Camera-type eye (tissue), 1 donor: ENCODE measurements around a stretch of chr6.

DNA sequence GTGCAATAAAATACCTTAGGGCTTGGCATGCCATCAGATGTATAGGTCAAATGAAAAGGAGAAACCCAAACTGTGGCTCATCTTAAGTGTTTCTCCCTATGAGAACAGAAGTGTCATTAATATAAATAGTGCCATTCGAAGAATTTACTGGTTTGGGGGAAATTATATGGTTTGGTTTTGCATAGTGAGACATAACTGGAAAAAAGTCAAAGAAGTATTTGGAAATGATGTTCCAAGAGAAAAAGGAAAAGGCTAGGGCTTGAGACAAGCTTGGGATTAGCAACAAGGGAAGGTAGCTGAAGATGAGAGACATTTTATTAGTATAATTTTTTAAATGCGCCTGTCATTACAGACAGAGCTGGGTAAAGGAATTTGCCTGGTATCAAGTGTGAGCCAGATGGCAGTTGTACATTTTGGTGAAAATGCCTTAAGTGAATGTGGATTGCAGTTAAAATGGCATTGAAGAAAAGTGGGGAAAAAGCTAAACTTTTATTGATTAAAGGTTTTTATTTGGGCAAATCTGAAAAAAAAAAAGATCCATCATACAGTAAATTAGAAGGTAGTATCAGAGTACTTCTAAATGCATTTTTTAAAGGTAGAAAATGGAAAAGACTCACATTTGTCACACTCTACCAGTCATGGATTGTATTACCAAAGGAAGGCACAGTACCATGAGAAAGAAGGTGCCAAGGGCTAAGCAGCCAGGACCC is 150.6 kb upstream of the SAMD5 start:
- RAMPAGE, long total RNA, result no peak

- RAMPAGE, long total RNA, result no peak
These were observed 123.6 kb upstream of the SAMD5 start for GRCh38 chr6:147384699-147385406.

- RAMPAGE, long total RNA, result no peak
These were observed 643 bp downstream of the SAMD5 start for GRCh38 chr6:147508979-147509686.

GRCh38 chr6:147660302-147660919 is 151.9 kb downstream of the SAMD5 start:
- RAMPAGE, long total RNA, result no peak

DNA sequence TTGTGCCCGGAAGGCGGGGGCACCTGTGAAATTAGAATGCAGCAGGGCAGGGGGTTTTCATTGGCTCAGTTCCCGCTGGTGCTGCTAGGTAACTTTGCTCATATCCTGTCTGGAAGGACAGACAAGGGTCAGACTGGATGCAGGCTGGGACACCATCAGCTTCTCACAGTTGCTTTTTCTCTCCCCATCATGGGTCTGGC is 195.9 kb upstream of the SASH1 start:
- RAMPAGE, long total RNA, result no peak

DNA sequence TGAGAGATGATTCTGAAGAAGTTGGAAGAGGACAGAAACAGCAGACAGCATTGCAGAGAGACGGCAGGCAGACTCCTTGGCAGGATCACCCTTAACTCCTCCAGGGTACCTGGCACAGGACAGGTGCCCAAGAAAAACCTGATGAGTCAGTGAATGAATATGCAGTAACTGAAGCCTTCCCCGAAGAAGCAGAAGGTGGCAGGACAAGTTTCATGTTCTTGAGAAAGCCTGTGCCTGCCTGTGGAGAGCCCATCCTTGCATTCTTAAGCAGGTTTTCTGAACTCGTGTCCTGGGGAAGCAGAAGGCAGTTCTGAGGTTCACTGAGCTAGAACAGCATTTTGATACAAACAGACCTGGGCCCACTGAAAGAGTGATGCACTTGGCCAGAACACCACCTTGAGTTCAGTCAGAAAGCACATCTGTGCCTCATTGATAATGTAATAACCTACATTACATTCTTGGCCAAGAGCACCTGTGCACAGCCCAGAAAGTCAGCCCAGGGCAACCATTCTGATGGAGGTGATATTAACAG is 79.5 kb upstream of the SASH1 start:
- RAMPAGE, long total RNA, result no peak

DNA sequence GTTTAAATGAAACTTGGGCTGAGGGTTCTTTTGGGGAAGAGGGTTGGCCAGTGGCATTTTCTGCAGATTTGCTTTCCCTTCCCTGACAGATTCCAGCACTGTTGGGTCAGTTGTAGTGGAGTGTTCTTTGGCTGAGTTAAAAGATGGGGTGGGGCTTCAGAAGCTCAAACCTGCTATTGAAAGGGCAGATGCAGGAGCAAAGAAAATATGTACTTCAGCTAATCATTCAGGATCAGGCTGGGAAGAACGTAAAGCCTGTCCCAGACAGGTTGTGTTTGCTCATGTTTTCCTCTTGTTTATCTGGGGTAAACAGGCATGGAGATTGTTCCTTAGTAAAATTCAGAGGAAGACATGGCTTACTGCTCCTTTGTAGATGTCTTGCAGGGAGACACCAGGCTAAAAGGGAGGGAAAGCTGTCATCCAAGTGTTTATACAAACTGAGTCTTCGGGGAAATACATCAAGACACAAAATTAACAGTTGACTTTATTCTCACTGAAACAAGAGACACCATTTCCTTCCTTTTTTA is 2.6 kb downstream of the SASH1 start:
- RAMPAGE, long total RNA, result no peak

DNA sequence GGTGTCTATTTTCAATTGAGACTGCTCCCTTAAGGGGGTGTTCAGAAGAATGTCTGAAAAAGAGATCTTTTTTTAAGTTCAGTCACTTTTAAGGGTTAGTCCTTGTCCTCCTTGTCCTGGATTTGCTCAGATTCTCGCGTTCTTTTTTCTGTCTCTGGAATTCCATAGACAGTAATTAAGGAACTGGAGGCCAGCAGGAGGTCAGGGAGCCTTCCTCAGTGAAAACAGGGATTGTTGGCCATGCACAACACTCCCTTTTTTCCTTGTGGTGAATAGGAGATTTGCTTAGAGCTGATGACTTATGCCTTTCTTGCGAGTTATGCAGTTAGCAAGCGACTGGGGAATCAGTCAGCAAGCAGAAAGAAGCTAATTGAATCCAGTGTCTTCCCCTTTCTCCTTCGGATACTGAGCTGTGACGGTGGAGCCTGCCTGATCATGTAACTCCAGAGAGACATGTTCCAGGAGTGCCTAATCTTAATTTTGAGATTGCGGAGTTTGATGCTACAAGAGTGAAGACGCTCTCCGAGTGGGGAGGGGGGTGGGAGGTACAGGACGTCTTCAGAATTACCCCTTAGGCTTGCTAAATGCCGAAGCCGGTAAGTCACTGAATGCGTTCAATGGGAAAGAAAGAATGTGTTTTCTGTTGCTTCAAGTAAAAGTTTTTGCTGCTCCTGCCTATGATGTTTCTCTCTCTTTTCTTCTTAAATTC is 165.8 kb downstream of the SASH1 start:
- RAMPAGE, long total RNA, result no peak

DNA sequence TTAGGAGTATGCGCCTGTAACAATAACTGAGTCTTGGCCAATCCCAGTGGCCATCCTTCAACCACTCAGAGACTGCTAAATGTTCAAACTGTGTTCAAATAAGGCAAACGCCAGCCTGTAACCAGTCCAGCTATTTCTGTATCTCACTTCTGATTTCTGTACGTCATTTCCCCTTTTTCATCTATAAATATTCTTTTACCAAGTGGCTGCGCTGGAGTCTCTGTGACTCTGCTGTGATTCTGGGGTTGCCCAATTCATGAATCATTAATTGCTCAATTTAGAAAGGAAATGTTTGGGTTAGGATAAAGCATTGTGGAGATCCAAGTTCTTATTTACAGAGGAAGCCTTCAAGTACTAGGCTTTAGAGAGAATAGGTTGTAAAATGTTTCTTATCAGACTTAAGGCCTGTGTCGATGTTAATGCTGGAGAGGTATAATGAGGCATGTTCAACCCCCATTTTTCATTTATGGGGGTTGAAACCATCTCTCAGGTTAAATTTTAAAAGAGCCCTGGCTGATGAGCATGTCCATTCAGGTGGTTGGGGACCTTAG is 89.7 kb upstream of the UST start:
- RAMPAGE, long total RNA, result no peak

DNA sequence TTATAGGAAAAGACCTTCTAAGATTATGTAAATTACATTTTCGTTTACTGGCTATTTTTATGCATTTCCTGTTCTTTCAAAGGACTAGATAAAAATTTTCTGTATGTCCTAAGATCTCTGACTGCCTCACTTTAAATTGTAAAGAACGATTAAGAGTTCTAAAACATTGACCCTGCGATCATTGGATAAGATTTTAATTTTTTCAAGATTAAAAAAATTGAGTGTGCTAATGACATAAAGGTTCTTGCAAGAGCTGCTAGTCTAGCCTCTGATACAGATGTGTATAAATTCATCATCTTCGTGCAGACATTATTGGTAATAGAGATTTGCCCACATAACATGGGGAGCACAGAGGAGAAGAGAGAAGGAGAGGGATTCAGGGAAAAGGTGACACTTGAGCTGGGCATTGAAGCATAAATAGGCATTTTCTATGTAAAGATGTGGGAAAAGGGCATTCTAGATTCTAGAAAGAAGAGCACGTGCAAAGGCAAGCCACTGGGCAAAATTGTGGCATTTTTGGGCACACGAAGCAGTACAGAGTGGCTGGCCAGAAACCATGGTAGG is 23.1 kb downstream of the UST start:
- RAMPAGE, long total RNA, result no peak

- RAMPAGE, long total RNA, result no peak
These were observed 43.9 kb downstream of the UST start for GRCh38 chr6:148790709-148791165.

DNA sequence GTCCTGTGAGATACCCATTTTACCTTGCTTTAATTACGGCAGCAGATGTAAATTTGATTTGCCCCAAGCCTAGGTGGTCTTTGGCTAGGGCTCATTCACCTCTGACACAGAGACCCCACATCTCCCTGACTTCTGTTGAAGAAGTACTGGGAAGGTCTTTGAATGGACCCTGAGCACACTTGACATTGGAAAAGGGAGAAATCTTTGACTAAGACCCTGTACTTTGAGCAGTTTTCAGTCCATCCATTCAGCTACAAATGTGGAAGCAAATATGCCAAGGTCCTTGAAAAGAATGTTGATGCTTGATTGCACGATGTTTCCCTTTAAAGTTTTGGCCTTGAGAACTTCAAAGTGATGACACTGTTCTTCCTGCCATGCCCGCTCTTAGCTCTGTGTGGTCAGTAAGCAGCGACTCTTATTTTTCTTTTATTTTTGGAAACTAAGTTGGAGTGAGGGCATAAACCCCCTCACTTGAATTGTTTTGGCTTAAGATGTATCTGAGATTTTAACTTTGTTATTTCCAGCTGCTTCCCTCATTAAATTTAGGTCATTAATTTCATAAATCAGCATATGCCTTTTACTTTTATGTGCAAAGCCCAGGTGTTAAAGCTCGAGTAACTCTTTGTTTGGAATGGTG is 232.6 kb downstream of the UST start:
- RAMPAGE, long total RNA, result no peak

DNA sequence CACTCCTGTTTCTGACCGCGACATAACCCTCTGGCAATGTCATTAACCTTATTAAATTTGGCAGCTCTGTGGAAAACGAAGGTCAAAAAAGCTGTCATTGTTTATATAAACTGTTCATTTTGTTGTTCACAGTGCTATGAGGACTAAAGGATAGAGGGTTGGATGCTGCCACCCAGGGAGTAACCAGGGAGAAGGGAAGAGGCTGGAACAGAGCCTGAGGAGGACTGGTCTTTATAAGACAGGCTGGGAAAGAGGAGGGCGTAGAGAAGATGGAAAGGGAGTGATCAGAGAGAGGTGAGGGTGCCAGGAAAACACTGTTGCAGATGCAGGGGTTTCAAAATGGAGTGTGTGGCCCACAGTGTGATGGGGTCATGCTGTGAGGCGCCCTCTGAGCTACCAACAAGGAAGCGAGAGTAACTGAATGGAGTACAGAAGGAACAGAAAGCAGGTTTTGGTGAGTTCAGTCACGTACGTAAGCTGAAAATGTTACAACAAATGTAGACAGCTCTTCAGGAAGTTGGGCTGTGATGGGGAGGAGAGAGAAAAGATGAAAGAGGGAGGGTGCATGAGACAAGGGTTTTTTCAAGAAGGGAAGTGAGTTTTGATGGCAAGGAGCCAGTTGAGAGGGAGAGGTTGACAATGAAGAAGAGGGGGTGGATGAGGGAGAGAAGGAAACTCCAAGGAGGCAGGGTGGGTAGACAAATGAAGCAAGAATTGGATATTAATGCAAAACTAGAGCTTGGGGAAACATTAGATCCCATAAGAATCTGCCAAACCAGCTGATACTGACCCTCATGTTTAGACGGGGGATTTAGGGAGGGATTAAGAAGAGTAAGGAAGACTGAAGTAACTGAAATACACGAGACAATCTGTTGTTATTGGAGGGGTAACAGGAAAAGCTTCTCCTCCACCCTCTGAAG is 251.5 kb upstream of the TAB2 start:
- RAMPAGE, long total RNA, result no peak

DNA sequence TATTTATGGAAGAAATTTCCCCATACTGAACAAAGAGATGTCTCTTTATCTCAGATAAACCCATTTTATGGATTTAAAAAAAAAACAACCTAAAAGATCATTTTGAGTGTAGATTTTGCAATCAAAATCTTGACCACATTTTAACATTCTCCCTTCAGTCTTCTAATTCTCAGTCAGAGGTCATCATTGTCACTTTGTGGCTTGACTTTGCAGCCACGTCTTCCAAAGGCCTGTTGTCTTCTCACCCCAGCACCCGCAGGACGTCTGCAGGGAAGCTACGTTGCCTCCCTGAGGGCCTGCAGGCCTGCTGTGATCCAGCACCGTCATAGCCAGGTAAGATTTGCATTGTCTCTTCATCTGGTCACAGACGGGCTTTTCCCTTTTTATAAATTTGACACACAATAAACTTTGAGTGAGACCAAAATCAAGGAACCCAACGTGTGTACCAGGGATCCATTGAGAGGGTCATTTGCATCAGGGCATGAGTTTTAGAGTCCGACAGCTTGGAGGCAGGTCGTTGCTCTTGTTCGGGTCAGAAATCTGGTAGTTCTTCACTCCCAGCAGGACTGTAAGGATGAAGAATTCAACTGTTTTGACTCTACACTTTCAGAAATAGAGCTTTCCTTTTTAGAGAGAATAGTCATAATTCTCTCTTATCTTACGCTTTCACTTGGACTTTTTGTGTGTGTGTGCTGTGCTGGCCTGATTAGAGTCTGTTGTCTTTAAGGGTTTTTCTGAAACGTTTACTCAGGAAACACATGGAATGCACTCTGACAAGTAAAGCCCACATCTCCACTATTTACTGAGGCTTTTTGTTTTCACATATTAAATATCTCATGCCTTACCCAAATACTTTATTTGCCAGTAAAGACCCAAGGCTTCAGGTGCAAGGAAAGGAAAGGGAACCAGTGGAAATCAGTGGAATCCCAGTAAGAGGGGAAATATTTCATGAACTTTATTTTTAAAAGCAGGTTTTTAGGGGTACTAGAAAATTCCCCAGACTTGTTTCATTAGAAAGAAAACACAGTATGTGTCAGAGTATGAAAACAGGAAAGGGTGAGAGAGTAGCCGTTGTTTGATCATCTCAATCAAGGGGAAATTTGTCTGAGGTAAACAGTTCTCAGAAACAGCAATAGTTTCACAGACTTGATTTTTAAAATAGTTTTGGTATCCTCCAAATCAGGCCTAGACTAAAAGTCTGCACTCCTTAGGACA is 177.1 kb upstream of the TAB2 start:
- RAMPAGE, long total RNA, result no peak

DNA sequence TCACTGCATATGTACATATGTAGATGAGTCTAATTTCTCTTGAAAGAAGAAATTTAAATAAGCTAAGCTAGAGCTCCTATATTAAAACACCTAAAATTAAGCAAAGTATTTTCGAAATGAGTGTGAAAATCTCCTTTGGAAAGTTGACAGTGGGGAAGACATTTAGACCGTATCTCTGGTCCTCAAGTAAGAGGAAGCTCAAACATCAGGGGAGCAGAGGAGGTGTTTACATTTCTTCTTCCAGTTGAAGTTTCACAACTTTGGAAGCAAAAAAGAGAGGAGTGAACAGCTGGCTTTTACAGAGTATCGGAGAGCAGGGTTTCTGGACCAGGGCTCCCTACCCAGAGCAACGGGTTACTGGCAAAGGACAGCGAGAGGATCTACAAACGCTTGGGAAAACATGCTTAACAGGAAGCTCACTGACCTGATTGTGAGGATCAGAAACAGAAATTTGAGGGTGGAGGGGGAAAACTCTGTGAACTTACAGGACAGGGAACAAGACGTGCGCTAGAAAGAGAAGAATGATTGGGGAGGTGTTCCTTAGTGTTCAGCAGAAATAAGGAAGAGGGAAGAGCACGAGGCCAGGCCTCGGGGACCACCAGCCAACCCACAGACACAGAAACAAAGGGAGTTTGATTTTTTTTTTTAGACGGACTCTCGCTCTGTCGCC is 85.8 kb upstream of the TAB2 start:
- RAMPAGE, long total RNA, result no peak

DNA sequence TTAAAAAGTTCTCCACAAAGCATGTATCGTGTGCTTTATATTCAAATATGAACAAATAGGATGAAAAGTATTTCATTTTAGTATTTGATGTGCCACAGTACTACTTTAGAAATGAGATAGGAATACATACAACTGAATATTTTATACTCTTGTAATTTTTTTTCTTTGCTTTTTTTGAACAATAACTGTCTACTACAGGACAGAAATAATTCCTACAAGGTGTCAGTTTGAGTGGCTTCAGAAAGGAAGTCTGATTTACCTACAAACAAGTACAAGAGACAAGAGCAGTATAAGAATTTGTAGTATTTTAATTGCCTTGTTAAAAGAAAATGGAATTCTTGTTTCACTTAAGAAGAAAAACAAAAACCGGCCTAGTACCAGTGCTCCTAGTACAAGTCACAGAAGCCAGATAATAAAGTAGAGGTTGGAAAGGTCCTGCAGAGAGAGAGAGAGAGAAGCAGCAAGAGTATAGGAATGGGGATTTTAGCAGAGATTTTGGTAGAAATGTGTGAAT is 6.3 kb downstream of the TAB2 start:
- RAMPAGE, long total RNA, result no peak

DNA sequence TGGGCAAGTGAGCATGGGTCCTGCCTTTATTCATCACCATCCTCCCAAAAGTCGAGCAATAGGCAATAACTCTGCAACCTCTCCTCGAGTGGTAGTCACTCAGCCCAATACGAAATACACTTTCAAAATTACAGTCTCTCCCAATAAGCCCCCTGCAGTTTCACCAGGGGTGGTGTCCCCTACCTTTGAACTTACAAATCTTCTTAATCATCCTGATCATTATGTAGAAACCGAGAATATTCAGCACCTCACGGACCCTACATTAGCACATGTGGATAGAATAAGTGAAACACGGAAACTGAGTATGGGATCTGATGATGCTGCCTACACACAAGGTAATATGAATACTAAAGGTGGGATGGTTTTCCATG is 20.9 kb upstream of the SUMO4 start:
- RAMPAGE, long total RNA, result no peak

GRCh38 chr6:149397397-149397960 is 2.6 kb upstream of the SUMO4 start:
- RAMPAGE, long total RNA, result no peak

DNA sequence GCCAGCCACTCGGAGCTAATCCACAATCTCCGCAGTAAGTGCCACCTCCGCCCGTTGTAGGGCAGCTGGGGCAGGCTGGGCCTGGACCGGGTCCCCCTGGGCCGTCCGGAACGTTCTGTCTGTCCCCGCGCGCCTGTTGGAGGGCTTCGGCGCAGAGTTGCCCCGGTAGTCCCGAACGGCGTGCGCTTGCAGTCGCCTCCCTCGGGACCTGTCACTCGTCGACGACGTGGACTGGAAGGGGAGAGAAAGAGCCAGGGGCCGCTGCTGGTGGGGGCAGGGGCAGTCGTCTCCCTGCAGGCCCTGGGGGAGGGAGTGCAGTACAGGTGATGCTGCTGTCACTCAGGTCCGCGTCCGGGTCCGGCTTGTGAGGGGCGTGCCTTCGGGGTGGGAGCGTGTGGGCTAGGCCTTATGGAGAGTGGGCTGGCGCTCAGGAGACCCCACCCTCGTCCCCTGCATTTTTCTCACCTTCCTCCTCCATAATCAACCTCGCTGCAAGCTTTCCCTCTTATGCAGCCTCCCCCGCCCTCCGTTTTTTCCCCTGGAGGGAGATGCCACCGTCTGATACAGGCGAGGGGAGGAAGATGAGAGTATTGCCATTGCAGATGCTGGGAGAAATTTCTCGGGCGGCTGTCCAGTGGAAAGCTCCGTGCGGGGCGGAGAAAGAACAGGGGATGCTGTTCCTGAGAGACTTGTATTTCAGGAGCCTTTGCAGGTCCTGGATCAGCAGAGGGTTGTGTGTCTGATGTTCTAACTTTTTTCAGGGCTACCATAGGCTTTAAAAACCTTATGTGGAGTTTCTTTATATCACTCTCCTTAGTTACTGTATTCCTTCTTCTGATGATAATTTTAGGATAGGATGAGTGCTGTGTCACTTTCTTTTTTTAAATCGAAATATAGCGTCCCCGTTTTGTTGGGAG is 640 bp downstream of the PCMT1 start:
- RAMPAGE, long total RNA, result no peak

- RAMPAGE, long total RNA, result no peak
These were observed 21.6 kb downstream of the LRP11 start for GRCh38 chr6:149842460-149843133.